Esophagus squamous epithelium (tissue), 4 donors: ENCODE results near the genes ADISSP, CDC25B and PRND.

DNA sequence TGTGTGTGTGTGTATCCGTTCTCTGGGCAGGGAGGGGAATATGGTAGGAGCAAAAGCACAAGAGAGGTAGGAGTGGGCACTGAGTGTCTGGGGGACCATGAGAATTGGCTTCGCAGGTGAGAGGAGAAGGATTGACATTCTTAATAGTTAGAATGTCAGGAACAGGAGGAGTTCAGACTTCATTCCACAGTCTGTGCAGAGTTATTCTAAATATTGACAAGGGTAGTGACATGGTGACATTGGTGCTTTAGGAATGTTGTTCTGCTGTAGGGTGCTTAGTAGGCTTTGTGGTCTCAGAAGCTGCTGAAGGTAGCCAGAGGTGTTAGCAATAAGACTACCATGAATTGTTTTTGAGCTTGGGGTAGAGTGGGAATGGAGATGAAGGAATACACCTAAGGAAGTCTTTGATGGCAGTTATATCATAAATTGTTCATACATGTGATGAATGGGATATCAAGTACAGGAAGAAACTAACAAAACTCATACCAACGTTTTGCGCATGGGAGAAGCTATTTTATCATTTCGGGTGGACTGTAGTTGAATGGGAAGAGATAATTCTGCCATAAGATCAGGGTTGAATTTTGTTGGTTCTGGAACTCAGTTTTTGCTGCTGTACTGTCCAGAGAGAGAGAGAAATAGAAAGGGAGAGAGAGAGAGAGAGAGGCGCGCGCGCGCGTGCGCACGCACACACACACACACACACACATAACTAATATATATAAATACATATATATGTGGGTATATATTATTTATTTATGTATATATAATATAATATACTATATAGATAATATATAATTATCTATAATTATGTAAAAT lies 21.6 kb downstream of the ATRN start:
- PRO-cap: no peak
- RAMPAGE, long total RNA, 4 experiments: no peak in any of the 4 experiments

DNA sequence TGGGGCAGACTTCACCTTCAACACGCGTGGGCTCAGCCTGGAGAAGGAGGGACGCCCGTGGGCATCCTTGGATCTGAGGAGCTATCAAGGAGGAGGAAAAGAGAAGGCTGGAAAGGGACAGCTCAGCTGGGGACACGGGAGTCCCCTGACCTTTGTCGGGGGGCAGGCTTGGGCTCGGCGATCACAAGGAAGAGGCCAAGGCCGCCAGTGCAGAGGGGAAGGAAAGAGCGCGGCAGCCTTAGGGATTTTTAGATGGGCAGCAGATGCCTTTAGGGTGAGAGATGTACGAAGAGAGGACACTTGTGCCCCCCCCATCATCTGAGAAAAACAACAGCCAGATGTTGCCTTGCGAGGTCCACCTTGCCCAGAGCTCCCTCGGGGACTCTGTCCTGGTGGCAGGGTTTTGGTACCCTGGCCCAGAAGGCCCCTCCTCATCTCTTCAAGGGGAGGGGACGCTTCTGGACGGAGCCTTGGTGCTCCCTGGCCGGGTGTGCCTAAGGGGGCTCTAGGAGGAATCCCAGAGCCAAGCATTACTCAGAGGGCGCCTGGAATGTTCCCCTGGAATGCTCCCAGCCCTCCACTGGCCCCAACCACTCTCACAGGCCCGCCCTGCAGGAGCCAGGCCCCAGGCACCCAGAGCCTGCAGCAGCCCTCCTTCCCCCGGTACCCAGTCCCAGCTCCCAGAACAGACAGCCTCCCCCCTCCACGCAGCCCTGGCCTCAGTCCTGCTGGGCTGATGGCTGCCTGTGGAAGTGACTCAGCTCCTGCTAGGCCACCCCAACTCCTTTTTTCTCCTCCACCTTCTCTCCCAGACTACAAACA lies 1.9 kb downstream of the ADAM33 start:
- PRO-cap: bidirectional peak, plus-strand start at position 722 of the sequence, minus-strand start at position 492 of the sequence
- RAMPAGE, long total RNA, 4 experiments: no peak in any of the 4 experiments

GRCh38 chr20:3728638-3729315 lies 3.7 kb upstream of the HSPA12B start:
- PRO-cap: no peak
- RAMPAGE, long total RNA, 4 experiments: no peak in any of the 4 experiments

GRCh38 chr20:3754774-3755185 lies 12.8 kb downstream of the ADISSP start:
- PRO-cap: no peak
- RAMPAGE, long total RNA, 4 experiments: no peak in any of the 4 experiments

DNA sequence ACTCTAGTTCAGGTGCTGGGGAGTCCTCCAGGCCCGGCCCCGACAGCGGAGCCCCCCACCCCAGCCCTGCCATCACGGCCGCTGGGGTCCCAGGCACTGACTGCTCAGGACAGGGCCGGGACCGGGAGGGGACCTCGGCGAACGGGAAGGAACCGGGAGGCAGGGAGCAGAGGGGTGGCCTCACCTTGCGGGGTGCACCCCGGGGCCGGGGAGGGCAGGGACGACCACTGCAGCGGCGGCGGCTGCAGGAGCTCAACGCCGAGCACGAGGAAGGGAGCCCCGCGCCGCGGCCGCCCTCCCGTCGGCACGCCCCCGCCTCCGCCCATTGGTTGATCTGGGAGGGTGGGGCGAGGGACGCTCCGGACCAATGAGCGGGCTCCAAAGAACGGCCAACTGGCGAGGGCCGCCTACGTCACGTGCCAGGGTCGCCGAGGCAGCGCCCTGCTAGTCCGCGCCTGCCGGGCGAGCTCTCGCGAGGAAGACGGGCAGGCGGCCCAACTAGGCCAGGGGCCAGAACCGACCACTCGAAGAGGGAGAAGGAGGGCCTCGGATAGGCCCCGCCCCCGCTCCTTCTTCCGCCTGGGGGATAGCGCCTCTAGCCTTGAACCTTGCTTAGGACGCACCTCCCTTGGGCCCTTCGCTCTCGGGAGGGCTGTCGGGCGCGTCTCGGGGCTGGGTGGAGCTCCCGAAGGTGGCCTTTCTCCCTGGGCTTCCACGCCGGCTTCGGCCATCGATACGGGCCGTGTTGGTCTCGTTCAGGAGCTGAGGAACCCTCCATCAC lies at the start of gene ADISSP:
TSS of gene ADISSP (minus strand) at position 275 of the 781 bp plus-strand sequence.
- PRO-cap: bidirectional peak, plus-strand start at position 475 of the sequence, minus-strand start at position 266 of the sequence
- RAMPAGE, long total RNA, 4 experiments: start-site peak on the minus strand in 4 of 4 experiments, centred at positions 263 to 282 of the sequence, 29 to 202 reads per replicate

- PRO-cap: bidirectional peak, plus-strand start at chr20:3768651, minus-strand start at chr20:3768387; unidirectional peak, minus-strand start at chr20:3768705; unidirectional peak, minus-strand start at chr20:3768833; unidirectional peak, minus-strand start at chr20:3768898; unidirectional peak, minus-strand start at chr20:3769186
- RAMPAGE, long total RNA, 4 experiments: no peak in any of the 4 experiments
Measured at GRCh38 chr20:3768260-3769446, 1.1 kb upstream of the ADISSP start.

DNA sequence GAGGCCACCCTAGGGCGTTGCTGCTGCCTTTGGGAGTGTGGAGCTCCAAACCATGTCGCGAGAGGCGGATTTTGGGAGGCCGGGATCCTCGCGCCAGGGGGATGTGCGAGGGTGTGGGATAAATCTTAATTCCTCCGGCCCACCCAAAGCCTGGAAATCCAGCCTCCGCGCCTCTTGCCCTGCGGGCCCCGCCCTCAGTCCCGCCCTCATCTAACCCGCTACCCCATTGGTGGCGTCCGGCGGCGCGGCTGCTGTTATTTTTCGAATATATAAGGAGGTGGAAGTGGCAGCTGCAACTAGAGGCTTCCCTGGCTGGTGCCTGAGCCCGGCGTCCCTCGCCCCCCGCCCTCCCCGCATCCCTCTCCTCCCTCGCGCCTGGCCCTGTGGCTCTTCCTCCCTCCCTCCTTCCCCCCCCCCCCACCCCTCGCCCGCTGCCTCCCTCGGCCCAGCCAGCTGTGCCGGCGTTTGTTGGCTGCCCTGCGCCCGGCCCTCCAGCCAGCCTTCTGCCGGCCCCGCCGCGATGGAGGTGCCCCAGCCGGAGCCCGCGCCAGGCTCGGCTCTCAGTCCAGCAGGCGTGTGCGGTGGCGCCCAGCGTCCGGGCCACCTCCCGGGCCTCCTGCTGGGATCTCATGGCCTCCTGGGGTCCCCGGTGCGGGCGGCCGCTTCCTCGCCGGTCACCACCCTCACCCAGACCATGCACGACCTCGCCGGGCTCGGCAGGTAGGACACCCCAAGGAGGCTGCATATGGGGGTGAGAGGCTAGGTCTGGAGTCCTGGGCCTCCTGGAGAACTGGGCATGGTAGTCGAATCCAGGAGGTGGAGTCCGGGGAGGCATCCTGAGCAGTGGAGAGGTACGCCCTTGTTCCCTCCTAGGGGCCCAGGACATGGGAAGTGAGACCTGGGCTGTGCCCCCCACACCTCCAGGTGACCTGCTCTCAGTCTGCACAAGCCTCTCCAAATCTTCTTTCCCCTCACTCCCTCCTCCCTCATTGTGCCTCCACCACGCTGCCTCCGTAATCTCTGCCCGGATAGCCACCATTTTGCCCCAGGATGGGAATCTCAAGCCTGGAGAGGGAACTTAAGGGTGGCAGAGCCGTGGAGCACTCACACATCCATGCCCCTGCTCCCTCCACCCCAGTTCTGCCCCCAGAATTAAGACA lies at the start of gene CDC25B:
TSS of gene CDC25B (plus strand) at position 299 of the 1,160 bp plus-strand sequence.
- PRO-cap: bidirectional peak, plus-strand start at position 299 of the sequence, minus-strand start at position 105 of the sequence
- RAMPAGE, long total RNA, 4 experiments: start-site peak on the plus strand in 2 of 4 experiments, centred at positions 579 to 582 of the sequence, 9 to 14 reads per replicate

DNA sequence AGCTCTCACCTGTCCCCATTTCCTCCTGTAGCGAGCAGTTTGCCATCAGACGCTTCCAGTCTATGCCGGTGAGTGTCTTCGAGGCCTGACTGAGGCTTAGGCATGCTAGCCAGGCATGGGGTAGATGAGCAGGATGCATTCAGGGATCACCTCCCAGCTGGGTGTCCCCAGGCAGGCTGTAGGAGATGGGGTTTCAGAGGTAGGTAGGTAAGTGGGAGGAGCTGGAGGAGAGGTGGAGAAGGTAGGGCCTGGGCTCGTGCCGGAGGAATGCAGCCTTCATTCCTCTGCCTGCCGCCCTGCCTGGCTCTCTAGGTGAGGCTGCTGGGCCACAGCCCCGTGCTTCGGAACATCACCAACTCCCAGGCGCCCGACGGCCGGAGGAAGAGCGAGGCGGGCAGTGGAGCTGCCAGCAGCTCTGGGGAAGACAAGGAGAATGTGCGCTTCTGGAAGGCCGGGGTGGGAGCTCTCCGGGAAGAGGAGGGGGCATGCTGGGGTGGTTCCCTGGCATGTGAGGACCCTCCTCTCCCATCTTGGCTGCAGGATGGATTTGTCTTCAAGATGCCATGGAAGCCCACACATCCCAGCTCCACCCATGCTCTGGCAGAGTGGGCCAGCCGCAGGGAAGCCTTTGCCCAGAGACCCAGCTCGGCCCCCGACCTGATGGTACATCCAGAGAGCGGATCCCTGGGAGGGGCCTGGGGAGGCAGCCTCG lies 4.5 kb downstream of the CDC25B start:
- PRO-cap: no peak
- RAMPAGE, long total RNA, 4 experiments: start-site peak on the plus strand in 1 of 4 experiments, centred at position 251 of the sequence, 13 reads per replicate

GRCh38 chr20:3802765-3803762 lies 7.0 kb downstream of the CDC25B start:
- PRO-cap: no peak
- RAMPAGE, long total RNA, 4 experiments: start-site peak on the plus strand in 1 of 4 experiments, at chr20:3803122-3803504 at its widest, 11 to 15 reads per replicate

DNA sequence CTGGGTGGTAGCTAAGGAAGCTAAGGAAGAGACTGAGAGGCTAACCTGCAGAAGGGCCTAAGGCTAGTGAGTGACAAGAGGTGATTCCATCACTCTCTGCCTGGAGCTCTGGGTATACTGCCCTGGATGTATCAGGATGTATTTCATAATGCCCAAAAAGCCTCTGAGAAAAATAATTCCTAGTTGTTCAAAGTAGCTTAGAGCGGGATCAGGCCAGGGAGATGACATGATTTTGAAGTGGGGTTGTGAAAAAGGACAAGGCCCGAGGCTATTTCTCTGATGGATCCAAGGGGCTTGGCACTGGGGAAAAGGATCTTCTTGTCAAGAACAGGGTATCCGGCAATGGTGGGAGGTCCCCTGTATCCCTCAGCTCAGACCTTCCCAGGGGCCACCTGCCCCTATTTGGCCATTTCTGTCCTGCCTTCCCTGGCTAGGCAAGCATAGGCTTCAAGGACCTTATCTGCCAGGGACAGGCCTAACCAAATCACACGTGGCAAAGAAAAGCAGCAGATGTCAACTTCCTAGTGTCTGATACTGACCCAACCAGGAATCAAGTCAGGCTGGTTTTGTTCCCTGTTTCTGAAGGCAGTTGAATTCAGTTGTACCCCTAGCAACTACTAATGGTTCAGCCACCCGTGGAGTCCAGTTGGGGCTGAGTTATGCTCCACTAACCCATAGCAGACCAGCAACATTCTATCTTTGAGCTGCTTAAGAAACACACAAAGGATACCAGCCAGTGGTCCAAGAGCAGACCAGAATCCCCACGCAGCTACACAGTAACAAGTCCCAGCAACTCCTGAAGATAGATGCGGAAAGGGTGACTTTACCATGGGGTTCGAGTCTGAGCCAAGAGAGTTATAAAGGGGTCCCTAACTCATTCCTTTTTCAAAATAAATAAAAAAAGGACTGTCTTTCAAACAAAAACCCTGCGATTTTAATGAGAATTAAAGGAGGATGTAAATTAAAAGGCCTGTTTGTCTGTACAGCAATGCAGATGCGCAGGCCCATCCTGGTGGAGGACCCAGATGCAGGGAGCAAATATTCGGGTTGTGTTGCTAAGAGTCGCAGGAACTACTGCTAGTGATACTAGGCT lies 41.7 kb downstream of the PANK2 start:
- PRO-cap: no peak
- RAMPAGE, long total RNA, 4 experiments: no peak in any of the 4 experiments

GRCh38 chr20:3980034-3980589 lies 35.2 kb downstream of the RNF24 start:
- PRO-cap: no peak
- RAMPAGE, long total RNA, 4 experiments: no peak in any of the 4 experiments

- PRO-cap: no peak
- RAMPAGE, long total RNA, 4 experiments: no peak in any of the 4 experiments
Measured at GRCh38 chr20:4040355-4040817, 25.0 kb upstream of the RNF24 start.

DNA sequence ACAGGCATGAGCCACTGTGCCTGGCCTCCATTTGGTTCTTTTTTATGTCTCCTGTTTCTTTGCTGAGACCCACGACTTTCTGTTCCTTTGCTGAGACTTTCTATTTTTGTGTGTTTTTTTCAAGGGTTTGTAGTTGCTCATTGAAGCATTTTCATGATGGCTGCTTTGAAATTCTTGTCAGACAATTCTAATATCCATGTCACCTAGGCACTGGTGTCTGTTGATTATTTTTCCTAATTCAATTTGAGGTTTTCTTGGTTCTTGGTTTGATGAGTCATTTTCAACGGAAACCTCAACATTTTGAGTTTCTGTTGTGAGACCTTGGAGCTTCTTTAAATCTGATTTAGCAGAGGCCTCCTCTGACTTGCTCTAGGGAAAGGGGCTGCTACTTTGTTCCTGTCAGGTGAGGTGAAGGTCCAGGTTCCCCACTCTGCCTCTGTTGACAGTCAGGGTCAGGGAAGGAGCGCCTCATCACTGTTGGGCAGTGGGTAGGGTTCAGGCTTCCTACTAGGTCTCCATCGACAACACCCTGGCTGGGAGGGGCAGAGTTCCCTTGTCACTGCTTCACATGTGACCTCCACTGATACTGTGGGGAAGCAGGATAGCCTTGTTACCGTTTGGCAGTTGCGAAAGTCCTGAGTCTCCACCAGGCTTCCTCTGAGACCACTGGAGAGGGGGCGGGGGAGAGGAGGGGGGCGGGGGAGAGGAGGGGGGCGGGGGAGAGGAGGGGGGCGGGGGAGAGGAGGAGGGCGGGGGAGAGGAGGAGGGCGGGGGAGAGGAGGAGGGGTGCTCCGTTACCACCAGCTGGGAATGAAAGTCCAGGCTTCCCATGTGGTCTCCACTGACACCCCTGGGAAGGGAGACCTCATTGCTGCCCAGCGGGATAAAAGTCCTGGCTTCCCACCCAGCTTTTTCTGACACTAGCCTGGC lies 66.0 kb upstream of the SMOX start:
- PRO-cap: bidirectional peak, plus-strand start at position 623 of the sequence, minus-strand start at position 568 of the sequence
- RAMPAGE, long total RNA, 4 experiments: no peak in any of the 4 experiments

DNA sequence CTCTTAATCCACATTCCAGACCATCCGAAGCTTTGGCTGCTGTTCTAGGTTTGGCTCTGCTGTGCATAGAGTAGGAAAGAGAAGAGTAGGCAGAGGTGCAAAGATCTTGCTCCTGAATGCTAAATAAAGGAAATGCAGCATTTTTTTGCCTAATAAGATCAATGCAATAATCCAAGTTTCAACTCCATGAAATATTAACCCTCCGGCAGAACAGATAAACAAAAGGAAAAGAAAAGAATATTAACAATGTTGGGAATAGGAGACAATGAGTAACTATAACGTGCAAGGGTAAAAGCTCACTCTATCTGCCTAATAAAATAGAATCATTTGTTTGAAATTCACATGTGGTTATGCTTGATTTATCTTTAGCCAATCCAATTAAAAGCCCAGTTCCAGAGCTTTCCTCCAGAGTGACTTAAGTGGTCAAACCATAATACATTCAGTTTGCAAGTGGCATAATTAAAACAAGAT lies 216.2 kb upstream of the PRNP start:
- PRO-cap: no peak
- RAMPAGE, long total RNA, 4 experiments: no peak in any of the 4 experiments

GRCh38 chr20:4613493-4614354 lies 72.5 kb upstream of the PRNP start:
- PRO-cap: no peak
- RAMPAGE, long total RNA, 4 experiments: no peak in any of the 4 experiments

DNA sequence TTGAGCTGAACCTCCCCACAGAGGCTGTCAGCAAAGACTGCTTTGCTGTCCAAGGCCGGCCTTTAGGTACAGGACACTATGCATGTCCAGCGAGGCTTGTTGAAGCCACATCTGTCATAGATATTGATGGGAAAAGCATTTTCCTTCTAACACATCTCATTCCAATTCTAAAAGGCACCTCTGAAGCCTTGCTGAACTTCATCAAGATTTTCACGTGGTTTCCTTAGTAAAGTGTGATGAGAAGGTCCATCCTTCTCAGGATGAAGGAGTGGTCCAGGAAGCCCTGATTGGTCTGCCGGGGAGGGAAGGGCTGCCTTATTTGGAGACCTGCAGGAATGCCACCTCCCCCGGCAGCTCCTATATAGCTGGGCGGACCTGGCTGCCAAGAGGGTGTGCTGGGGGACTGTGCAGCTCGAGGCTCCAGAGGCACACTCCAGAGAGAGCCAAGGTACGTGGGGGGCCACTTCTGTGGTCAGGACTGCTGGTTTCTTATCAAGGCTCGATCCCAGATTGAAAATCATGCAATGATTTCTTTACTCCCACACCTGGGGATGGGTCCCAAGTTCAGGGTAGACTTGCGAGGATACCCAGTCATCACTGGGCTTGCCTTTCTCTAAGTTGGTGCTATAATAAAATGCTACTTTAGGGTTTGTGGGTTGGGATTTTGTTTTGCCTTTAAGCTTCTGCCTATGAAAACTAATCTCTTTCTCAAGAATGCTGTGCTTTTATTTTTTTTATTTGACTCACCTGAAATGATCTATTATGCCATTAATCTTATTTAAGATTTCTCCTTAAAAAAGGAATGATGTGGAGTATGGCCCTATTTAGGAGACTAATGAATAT lies at the start of gene PRND:
TSS of gene PRND (plus strand) at position 388 of the 843 bp plus-strand sequence.
- PRO-cap: no peak
- RAMPAGE, long total RNA, 4 experiments: no peak in any of the 4 experiments

GRCh38 chr20:4813084-4814093 lies 10.0 kb downstream of the RASSF2 start:
- PRO-cap: unidirectional peak, minus-strand start at chr20:4813266; bidirectional peak, plus-strand start at chr20:4813646, minus-strand start at chr20:4813410
- RAMPAGE, long total RNA, 4 experiments: no peak in any of the 4 experiments

GRCh38 chr20:4815429-4816141 lies 7.8 kb downstream of the RASSF2 start:
- PRO-cap: unidirectional peak, minus-strand start at chr20:4815842
- RAMPAGE, long total RNA, 4 experiments: no peak in any of the 4 experiments

DNA sequence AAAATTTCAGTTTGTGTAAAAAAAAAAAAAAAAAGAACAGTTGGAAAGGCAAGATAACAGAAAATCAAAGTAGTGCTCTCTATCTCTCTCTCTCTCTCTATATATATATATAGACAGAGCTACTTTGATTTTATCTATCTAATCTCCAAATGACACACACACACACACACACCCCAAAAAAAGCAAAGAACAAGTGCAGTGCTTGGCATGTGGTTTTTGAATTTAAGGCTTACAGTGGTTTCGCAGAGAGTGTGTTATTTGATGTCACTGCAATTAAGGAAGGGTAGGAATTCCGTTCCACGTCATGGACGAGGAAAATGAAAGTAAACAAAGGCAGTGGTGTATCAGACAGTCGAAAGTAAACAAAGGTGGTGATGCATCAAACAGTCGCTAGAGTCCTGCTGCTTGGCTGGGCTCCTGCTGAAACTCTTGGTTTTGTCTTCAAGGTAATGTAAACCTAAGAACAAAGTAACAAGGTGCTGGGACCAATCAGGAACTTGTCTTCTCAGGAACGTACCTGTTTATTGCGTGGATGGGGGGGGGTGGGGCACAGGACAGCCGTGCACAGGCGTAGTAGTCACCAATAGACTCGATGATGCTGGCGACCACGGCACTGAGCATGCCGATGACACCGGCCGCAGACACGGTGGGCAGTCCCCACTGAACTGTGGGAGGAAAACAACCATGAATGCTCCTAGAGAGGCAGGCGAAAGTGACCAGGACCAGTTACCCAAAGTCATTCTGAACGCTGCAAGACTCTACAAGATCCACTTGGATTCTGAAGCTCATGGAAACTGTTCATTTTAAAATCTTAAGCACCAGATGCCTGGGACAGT lies 46.2 kb upstream of the RASSF2 start:
- PRO-cap: bidirectional peak, plus-strand start at position 382 of the sequence, minus-strand start at position 278 of the sequence
- RAMPAGE, long total RNA, 4 experiments: no peak in any of the 4 experiments

GRCh38 chr20:5072646-5073890 lies 39.8 kb downstream of the TMEM230 start:
- PRO-cap: no peak
- RAMPAGE, long total RNA, 4 experiments: no peak in any of the 4 experiments